PFSK-1 (cell line): ENCODE measurements around the genes ZBTB49, STX18 and EVC2.

DNA sequence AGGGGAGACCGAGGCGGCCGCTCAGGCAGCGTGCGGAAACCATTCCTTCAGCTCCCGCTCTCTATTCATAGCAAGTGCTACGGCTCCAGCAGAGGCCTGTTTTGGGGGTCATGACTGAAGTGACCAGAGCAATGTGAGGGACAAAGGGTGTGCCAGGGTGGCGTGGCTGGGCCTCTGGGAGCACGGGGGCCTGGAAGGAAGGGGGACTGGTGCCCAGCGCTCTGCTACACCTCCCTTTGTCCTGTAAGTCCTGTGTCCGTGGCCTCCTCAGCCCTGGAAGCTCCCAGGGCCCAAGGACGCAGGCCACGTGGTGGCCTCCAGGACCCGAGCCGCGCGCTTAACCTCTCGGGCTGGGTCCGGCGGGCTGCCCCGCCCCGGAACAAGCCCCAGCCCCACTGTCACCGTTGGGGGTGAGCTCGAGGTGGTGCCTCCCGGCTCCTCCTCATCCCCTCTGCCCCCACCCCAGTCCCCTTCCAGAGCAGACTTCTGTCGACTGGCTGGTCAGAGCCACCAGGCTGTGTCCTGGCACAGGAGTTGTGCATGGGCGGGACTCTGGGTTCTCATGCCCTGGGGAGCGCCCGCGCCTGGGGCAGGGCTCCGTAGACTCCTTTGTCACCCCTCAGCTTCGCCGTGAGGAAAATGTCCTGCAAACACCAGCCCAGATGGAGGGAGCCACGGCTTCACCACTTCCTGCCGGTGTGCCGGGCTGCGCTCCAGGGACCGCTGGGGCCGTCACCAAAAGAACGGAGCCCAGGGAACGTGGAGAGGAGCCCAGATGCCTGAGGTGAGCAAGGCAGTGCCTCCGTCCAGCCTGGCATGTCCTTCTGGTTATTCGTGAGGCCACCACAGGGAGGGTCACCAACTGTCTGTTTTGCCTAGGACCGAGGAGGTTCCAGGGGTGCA lies 7.3 kb upstream of the RGS12 start:
- RRBS: 45% methylated on average over 4 of the region's 44 CpGs

- RRBS: no CpG with 5 or more reads among the region's 18 CpGs
Observed at GRCh38 chr4:3526500-3526982, 5.7 kb downstream of the LRPAP1 start.

- RRBS: no CpG with 5 or more reads among the region's 22 CpGs
Observed at GRCh38 chr4:3645218-3645738, 113.1 kb upstream of the LRPAP1 start.

DNA sequence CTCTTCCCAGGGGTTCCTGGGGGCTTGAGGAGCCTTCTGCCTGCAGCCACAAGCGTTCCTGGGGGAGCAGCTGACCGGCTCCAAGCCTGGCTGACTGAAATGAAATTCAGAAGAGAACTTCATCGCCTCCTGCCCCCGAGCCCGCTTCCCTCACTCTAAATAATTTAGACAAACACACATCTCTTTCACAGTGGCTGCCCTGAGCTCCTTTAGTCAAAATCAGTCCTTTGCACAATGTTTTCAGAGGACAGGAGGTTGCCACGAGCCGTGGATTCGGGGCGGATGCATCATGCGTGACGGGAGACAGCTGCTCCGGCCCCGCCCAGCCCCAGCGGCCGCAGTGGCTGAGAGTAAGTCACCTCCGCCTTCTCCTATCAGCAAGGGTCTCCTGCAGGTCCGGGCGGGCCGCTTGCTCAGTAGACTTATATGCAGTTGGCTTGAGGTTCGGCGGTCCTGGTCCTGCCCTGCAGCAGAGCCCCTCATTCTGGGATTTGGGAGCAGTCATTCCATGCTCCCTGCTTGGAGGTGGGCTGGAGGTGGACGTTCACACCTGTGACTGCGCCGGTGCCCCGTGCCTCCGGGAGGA lies 86.5 kb upstream of the ADRA2C start:
- RRBS: 55% methylated on average over 5 of the region's 26 CpGs

DNA sequence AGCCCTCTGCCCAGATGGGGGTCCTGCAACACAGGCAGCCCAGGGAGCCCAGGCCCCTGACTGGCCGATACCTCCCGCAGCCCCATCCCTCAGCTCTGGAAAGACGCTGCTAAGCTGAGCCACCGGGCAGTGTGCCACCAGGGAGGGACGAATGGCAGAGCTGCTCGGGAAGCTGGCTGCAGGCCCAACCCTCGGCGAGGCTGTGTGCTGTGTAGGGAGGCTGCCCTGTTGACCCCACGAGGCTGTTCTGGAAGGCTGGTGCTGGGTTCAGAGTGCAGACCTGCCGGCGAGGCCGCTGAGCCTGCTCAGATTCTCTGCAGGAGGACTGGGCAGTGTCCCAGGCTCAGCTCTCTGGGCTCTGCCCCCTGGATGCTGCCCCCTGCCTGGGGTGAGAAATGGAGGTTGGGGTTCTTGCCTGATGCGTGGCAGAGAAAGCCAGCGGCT lies 61.7 kb downstream of the ADRA2C start:
- RRBS: no CpG with 5 or more reads among the region's 14 CpGs

- RRBS: 1% methylated on average over 25 of the region's 80 CpGs
Observed at GRCh38 chr4:4289970-4291119, at the start of gene ZBTB49. Gene ZBTB49, plus strand, starts transcription at chr4:4290251.

- RRBS: no CpG with 5 or more reads among the region's 6 CpGs
Observed at GRCh38 chr4:4480728-4481579, 60.9 kb downstream of the STX18 start.

GRCh38 chr4:4499413-4499989 lies 42.3 kb downstream of the STX18 start:
- RRBS: no CpG with 5 or more reads among the region's 4 CpGs

DNA sequence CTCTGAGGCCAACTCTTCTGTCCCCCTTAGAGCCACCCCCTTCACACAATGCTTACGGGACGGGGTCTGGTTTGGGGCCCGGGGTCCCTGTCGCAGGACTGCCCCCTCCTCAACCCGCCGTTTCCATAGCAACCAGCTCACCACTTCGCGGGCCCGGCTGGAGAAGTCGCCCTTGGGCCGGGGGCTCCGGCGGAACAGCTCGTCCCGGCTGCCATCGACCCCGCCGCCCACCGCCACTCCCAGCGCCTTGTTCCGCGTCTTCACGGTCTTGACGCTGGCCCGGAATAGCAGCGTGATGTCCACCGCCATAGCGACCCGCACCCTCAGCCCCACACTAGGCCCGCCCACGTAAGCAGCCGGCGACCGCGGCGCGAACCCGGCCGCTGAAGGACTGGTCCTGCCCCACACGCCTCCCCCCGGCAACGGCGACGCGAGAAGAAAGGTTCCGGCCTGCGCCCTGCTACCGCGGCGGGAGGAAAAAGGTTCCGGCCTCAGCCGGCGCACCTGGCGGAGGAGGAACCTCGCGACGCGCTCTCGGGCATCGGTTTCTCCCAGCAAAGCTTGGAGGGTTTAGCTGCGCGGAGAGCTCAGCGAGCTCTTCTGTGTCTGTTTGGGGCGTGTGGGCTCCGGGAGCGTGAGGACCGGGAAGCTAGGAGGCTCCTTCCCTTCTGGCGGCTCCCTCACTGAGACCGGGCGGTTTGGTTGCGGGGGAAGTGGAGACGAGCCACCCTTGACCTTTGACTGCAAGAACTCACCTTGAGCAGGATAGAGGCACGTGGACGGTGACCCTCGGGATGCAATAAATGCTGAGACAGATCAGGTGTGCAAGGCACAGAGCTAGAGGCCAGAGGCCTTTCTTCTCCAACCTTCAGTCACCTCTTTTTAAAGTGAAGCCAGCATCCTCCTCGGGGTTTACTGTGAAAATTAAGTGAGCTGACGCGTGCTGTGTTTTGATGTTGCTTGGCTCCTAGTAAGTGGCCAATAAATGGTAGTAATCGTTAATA lies at the start of gene STX18:
Gene STX18 (minus strand): TSS at position 393 of the 1,004 bp plus-strand sequence.
- RRBS: under 1% methylated on average over 18 of the region's 79 CpGs

GRCh38 chr4:4761297-4761650 lies 98.2 kb upstream of the MSX1 start:
- RRBS: no CpG with 5 or more reads among the region's 9 CpGs

DNA sequence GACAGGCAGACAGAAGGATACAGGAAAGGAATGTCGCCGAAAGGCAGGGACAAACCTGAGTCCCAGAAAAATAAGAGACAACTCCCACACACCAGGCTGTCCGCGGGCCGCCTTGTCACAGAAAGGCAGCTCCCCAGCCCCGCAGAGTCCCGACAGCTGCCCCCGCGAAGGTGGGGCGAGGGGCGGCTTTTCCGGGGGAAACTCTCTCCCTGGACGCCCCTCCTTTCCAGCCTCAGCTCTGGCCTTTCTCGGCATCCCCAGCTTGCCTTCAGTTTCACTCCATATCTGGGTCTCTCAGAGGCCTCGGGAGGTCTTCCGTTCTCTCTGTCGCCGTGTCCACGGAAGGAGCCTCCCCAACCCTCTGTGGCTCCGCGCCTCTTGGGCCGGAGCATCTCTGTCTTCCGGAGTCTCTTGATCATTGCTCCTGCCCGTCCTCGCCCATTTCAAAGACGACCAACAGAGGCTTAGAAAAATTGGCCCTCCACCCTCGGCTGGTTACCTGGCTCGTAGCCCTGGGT lies 6.1 kb upstream of the MSX1 start:
- RRBS: no CpG with 5 or more reads among the region's 28 CpGs

GRCh38 chr4:5708056-5709289 lies at the start of gene EVC2:
Gene EVC2, minus strand, starts transcription at chr4:5708559.
- RRBS: 91% methylated on average over 45 of the region's 89 CpGs

GRCh38 chr4:5709966-5710730 lies 853 bp upstream of the EVC start:
- RRBS: no CpG with 5 or more reads among the region's 4 CpGs

- RRBS: no CpG with 5 or more reads among the region's 15 CpGs
Observed at GRCh38 chr4:5869807-5870670, 22.8 kb downstream of the CRMP1 start.

DNA sequence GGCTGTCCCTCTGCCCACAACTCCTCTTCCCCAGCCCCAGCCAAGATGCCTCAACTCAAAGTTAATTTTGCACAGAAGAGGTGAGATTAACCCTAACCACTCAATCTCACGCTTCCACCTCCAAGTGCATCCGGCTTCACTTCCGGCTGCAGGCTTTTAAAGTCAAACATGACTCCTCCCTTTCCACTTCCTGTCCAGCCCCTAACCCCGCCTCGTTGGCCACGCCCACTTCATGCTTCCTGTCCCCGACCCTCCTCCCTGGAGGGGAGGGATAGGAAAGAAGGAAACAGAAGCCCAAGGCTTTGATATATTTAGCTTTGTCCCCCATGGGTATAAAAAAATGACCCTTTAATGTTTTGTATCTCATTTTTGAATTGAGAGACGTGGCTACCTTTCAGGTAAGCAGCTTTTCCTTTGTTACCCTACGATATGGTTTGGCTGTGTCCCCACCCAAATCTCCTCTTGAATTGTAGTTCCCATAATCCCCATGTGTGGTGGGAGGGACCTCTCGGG lies 22.4 kb downstream of the JAKMIP1 start:
- RRBS: no CpG with 5 or more reads among the region's 10 CpGs

DNA sequence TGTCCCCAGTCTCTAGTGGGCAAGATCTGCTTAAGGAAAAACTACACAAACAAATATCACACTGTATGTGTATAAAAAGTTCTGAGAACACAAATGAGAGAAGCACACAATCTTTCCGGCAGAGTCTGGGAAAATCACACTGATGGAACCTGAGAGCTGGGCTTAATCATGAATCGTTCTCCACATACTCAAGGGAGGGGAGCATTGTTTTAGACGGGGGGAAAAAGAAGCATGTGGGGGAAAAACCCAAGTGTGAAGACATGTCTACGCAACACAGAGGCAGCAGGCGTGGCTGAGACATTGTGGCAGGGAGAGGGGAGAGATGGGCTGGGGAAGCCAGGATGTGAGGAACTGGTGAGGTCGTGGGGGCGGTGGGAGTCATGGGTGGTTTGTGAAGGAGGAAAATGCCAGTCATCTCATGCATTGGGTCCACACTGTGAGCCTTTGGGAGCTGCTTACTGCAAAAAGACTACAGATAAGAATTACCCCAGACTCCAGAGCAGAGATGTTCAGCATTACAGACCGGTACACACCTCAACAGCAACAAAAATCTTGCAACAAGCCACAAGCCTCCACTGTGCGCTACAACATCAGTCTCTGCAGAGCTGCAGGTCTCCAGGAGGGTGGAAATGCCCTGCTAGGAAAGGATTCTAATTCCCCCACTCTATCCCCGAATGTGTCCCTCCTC lies 2.1 kb downstream of the JAKMIP1 start:
- RRBS: no CpG with 5 or more reads among the region's 10 CpGs

- RRBS: 30% methylated on average over 9 of the region's 27 CpGs
Observed at GRCh38 chr4:6198812-6199434, 1.4 kb downstream of the JAKMIP1 start.

DNA sequence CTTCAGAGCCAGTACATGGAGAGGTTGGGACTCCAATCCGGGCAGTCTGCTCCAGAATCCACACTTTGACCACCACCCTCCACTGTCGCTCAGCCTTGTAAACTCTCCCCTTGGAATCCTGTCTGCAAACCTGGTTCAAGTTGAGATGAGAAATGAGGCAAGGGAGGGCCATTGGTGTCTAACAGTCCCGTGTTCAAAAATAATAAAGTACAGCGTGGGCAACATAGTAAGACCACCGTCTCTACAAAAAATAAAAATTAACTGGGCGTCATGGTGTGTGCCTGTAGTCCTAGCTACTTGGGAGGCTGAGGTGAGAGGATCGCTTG lies 22.6 kb upstream of the JAKMIP1 start:
- RRBS: no CpG with 5 or more reads among the region's 7 CpGs

- RRBS: 2% methylated on average over 30 of the region's 57 CpGs
Observed at GRCh38 chr4:6270169-6271007, 738 bp downstream of the WFS1 start.

GRCh38 chr4:6276938-6277767 lies 7.5 kb downstream of the WFS1 start:
- RRBS: 96% methylated on average over 3 of the region's 24 CpGs